SJSA1 (cell line): ENCODE data around the gene APOBEC2.

DNA sequence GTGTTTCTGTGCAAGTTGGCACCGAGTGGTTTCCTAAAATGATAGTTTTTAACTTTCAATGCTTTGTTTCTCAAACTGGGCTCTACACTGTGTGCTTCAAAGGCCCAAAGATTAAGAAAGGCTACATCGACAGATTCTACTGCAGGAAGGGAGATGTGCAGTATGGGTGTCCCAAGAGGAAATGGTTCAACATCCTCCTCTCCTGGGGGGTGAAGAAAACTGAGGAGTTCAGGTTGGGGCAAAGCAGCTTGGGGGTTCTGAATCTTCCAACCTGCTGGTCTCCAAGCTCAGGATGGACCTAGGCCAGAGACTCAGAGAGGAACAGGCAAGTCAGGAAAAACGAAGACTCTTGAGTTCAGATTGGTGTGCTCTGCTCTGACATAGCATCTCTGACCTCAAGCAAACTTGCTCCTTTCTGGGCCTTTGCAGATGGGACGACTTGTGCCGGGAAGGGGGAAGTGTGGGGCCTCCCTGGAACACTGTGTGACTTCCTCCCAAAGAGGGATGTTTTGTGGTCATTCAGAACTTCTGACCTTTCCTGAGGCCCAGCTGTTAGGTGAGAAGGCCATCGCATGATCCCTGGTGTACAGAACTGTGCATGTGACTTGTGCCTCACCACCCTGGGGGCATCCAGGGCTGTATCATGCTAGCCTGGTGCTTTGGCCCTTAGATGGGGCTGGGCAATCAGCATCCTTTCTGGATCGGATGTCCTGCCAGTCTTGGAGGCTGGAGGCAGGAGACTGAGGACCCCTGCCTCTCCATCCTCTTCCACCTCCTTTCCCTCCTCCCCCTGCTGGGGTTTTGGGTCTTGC is 31.1 kb downstream of the DAAM2 start:
- RAMPAGE, long total RNA, result no peak

- RAMPAGE, long total RNA, result no peak
Observed at GRCh38 chr6:39945494-39946152, 11.4 kb upstream of the MOCS1 start.

DNA sequence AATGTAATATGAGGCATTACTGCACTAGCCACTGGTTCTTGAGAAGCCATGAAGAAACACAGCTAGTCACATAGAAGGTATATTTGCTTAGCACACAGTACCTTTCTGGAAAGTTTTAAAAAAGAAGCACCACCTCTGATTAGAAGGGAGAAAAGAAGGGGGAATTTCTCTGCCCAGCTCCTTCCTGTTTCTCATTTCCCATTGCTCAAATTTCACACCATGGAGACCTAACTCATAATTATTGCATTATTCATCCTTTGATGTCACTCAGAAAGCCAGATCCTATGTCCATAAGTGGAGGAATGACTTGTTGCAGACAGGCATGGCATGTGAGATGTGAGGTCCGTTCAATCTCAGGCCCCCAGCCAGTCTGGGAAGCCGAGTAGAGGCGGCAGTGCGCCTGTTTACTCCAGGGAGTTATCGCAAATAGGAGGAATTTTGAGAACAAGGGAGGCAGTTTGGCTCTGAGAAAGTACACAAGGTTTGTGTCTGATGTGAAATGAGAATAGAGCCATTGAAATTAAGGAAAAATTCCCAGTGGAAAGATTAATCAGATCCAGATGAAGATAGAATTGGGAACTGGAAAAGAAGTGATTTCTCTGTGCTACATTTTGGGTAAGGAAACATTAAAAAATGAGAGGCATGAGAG is 26.9 kb upstream of the MOCS1 start:
- RAMPAGE, long total RNA, result no peak

DNA sequence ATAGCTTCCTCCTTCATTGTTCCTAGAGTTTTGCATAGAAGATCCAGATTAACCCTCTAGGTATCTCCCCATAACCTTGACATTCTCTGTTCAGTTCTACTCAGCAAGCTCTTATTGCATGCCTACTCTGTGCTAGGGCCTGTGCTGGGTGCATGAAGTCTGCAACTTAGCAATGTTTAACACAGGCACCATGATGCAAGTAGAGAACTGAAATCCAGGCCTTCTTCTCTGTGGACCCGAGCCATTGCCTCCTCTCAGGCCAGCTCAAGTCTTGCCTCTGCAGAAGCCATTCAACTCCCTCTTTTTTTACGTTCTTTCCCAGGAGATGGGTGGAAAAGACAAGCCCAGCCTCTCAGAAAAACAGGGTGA is 45.1 kb upstream of the MOCS1 start:
- RAMPAGE, long total RNA, result no peak

DNA sequence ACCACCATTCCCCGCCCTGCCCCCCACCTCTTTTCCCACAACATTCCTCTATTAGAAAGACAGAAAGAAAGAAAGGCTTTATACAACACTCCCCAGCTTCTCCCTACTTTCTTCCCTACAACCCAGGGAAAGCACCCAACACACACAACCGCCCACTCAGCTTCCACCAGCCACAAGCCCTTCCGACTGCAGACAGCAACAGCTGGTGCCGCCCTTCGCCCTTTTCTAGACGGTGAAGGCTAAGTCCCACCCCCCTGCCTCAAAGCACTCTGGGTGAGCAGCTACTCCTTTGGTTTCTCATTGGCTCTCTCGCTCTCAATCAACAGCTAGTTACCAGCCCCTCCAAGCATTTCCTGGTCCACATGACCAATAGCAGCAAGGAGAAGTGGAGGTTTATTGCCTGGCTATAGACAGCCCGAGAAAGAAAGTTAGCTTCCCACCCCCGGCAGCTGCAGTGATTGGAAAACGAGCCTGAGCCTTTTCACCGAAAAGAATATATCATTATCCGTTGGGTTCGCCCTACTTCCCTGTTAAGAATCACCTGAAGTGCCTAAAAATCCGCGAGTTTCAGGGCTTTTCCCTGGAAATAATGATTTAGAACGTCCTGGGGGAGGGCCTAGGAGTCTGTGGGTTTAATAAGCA is 230.2 kb upstream of the MOCS1 start:
- RAMPAGE, long total RNA, result no peak

DNA sequence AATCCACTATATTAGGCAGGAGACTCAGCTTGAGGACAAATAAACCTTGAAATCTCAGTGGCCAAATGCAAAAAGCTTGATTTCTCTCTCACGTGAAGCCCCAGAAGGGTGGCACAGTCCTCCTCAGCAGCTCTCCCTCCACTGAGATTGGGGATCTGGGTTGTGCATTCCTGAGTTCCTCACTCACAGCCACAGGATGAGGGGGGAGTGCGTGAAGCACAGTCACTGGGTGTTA is 192.1 kb upstream of the LRFN2 start:
- RAMPAGE, long total RNA, result no peak

- RAMPAGE, long total RNA, result no peak
Observed at GRCh38 chr6:41003944-41004213, 35.1 kb downstream of the UNC5CL start.

DNA sequence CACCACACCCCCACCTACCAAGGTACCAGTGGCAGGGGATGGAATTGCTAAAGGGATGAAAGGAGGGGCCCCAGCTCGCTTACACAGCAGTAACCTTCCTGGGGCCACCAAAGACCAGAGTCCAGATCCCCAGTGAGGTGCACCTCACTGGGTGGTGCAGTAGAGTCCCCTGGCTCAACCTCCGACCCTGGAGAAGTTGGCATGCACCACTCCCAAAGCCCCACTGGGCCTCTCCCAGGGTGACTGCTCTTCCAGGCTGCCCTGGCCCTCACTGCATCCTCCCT is 821 bp downstream of the UNC5CL start:
- RAMPAGE, long total RNA, result no peak

DNA sequence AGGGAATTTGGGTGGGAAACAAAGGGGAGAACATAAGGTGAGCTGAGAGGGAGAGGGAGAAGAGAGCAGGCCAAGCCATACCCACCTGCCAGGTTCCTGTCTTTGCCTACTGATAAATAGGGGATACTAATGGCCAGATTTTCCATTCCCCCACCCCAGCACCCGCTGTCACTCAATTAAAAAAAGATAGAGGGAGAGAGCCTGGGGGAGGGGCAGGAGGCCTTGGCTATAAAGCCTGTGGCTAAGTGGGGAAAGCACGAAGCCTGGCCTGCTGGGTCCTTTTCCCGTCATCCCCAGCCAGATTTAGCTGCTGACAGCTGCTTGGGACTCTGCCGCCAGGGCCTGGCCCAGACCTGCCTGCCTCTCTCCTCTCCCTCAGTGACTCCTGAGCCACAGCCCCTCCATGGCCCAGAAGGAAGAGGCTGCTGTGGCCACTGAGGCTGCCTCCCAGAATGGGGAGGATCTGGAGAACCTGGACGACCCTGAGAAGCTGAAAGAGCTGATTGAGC is at the start of gene APOBEC2:
Gene APOBEC2, plus strand, starts transcription at position 258 of the 509 bp plus-strand sequence.
- RAMPAGE, long total RNA, result no peak

DNA sequence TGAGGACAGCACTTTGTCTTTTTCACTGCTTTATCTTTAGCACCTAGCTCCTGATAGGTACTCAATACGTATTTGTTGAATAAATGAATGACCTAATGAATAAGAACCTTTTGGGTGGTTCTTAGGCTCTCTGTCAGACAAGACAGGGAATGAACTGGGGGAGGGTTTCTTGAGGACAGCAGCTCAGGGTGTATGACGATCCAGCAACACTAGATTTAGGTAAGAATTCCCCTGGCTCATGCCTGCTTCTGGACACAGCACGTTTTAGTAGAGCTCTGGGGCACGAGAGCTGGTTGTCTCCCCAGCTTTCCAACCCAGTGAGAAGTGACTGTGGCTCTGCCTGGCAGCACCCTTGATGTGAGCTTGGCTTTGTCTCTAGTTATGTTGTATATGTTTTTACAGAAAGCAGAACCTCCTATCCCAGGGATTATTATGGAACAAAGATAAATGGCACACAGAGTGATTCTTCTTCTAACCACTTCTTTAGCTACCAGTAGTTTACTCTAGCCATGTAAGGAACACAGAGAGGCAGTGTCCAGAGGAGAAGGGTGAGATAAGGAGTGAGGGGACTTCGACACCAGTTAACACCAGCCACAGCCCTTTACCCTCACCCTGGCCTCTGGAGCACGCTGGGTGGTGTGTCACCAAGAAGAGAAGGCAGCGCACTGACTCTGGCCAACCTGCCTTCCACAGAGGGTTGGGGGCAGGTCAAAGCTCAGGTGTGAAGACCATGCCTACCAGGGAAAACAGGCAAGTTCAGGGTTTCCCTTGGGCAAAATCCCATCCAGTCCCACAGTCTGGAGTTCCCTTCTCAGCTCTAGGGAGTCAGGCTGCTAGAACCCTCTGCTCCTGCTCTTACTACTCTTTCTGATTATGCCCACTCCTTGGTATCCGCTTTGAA is 3.9 kb downstream of the APOBEC2 start:
- RAMPAGE, long total RNA, result no peak

DNA sequence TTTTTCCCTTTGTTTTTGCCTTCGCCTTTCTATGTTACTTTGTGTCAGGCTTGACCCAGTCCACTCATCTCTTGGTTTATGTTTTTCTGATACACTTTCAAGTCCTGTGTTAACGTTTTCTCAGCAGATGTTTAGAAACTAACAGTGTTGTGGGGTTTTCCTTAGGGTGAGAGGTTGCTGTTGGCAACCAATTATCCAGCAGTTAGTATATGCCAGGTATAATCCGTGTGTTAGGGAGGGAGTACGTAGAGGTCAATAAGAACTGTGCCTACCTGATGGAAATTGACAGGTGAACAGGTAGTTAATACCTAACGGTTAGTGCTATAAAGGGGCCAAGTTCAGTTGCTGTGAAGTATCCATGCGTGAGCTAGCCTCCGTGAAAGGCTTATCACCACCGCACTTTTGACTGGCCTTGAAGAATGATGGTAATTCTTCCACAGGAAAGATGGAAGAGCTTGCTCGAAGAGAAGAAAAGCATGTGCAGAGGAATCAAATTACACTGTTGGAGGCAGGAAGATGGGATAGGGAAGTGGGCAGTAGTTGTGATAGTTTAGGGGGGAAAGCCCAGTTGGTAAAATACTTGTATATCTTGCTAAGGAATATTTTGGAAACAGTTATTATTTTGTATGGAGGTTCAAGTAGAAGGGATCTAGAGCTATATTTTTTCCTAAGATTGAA is 1.5 kb downstream of the NFYA start:
- RAMPAGE, long total RNA, result no peak

GRCh38 chr6:41080443-41081238 is 7.9 kb downstream of the NFYA start:
- RAMPAGE, long total RNA, result no peak

DNA sequence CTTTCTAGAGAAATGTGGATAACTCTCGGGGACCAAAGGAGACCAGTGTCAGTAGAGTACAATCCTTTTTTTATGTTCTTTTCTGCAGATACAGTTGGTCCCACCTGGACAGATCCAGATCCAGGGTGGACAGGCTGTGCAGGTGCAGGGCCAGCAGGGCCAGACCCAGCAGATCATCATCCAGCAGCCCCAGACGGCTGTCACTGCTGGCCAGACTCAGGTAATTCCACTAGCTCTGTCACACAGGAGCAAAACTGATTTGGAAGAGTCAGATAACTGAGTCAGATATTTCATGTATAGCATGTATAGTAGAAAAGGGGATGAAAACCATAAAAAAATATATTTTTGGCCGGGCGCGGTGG is 16.7 kb downstream of the NFYA start:
- RAMPAGE, long total RNA, result no peak

- RAMPAGE, long total RNA, result no peak
Observed at GRCh38 chr6:41273798-41274240, 12.7 kb downstream of the TREM1 start.

DNA sequence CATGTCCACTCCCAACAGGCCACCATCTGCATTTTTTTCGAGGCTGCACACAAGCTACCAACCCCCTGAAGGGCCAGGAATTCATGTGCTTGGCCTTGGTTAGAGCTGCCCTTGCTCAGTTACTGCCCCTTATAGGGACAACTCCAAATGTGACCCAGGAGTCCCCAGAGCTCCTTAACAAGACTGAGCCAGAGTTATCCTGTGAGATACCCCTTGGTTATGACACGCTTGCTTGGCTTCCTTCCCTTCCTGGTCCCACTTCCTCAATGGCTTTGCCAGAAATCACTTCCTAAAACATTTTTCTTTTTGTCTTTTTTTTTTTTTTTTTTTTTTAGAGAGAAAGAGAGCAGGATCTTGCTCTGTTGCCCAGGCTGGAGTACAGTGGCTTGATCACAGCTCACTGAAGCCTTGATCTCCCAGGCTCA is 8.9 kb downstream of the TREM1 start:
- RAMPAGE, long total RNA, result no peak

GRCh38 chr6:41371223-41371941 is 36.0 kb downstream of the NCR2 start:
- RAMPAGE, long total RNA, result no peak

DNA sequence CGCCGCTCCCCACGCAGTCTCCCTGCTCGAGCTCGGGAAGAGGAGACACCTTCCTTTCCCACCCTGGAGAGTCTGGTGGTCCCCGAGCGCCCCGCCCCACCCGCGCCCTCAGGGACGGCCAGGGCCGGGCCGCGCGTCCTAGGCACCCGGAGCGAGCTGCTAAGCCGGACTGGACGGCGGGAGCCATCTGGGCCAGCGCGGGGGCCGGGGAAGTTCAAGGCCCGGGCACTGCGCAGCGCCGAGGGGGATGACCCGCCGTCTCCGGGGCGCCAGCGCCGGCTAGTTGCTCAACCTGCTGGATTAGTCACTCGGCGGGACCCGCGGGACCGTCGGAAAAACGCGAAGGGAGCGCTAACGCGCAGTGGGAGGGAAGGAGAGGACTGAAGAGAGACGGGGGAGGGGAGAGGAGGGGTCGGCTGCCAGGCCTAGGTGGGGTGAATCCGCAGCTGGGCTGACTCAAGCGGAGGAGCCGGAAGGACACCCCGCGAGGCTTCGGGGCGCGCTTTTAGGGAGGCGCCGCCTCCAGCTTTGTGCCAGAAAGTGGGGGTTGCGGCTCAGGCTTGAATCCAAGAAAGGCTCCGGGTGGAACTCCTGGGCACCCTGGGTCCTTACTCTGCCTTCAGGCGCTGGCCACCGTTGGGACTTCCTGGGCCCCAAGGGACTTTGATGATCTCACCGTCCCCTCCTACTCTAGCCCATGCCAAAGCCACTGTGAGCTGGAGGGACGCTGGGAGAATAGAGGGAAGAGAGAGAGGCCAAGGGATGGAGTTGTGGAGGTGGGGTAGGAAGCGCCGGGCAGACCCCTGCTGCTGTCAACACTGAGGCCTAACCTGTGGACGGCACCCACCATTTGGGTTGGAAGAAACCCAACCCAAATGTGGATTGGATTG is 75.6 kb upstream of the FOXP4 start:
- RAMPAGE, long total RNA, result no peak

- RAMPAGE, long total RNA, result no peak
Observed at GRCh38 chr6:41489440-41489906, 56.7 kb upstream of the FOXP4 start.

GRCh38 chr6:41546772-41546870 is 440 bp downstream of the FOXP4 start:
- RAMPAGE, long total RNA, result no peak

DNA sequence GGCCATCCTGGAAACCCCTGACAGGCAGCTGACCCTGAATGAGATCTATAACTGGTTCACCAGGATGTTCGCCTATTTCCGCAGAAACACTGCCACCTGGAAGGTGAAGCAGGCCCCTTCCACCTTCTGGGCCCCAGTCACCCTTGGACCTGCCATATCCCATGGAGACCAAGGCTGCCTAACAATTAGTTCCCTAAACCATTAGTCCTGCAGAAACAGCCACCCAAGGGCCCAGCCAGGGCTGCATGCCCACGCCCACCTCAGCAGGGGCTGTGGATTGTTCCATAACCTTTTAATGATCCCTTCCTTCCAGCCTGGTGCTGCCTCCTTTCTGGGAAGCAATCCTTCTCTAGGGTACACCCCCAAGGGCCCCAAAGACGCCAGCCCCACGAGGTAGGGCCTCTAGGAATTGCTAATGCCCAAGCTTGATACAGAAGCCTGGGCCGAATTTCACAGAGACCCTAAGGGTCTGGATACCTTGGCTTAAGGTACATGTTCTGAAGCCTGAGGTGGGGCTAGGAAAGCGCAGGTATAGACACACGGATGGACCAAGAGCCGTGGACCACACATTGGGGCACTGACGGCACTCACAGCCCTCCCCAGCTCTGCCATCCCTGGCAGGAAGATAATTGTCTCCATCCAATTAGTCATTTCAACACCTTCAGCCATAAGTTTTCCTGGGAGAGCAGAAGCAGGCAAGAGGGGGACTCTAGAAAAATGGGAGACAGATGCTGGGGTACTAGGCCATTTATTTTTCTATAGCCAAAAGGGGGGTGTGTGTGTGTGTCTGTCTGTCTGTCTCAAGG is 45.2 kb downstream of the FOXP4 start:
- RAMPAGE, long total RNA, result no peak